Lung (tissue), 4 donors: ENCODE measurements around the genes MCHR2 and PREP.

- PRO-cap, result no peak
- RAMPAGE, long total RNA, result no peak
- RRBS, result no CpG with 5 or more reads among the region's 3 CpGs
Measured at GRCh38 chr6:99335135-99335525, 14.3 kb downstream of the FAXC start.

GRCh38 chr6:99405810-99406361, 11.9 kb upstream of the COQ3 start:
- PRO-cap, result no peak
- RAMPAGE, long total RNA, result no peak
- RRBS, result no CpG with 5 or more reads among the region's 1 CpG

DNA sequence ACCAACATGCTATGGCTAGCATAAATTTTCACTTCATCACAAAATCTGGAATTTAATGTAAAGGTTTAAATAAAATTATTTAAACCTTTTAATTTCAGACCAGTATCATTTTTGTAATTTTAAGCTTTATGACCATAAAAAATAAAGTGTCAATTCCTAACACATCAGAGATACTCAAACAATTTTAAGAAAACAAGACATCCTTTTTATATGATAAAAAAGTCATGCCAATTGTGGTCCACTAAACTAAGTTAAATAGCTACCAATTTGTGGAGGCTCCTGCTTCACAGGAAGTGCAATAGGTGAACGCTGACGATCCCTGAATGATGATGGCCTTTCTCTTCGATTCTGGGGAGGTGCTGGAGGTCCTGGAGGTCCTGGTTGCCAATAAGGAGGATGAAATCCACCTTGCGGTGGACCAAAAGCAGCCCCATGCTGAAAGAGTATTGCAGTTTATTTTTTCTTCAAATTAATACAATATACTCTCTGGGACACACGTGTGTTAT, 15.0 kb upstream of the COQ3 start:
- PRO-cap, result no peak
- RAMPAGE, long total RNA, result no peak
- RRBS, result no CpG with 5 or more reads among the region's 5 CpGs

- PRO-cap, result unidirectional peak, minus-strand start at chr6:99521489
- RAMPAGE, long total RNA, result no peak
- RRBS, result no CpG with 5 or more reads among the region's 35 CpGs
Measured at GRCh38 chr6:99521158-99522249, 655 bp downstream of the TSTD3 start.

DNA sequence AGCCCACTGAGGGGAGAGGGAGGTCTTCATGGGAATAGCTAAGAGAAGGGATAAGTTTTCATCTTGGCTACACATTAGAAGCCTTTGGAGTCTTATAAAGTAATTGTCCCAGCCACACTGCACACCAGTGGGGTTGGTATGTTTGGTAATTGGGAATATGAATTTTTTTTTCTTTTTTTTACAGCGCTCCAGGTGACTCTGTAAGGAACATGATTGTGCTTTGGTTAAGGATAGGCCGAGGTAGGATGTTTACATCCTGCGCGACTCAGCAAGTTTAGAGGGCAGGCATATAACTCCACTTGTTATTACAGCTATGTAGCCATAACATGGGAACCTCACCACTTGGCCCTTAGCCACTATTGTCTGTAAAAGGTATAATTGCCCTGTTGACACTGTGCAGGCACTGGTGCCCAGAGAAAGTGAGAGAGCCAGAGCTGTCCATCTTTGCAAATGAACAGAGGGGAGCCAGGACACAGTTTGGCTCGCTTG, 172.9 kb downstream of the MCHR2 start:
- PRO-cap, result no peak
- RAMPAGE, long total RNA, result no peak
- RRBS, result no CpG with 5 or more reads among the region's 5 CpGs

DNA sequence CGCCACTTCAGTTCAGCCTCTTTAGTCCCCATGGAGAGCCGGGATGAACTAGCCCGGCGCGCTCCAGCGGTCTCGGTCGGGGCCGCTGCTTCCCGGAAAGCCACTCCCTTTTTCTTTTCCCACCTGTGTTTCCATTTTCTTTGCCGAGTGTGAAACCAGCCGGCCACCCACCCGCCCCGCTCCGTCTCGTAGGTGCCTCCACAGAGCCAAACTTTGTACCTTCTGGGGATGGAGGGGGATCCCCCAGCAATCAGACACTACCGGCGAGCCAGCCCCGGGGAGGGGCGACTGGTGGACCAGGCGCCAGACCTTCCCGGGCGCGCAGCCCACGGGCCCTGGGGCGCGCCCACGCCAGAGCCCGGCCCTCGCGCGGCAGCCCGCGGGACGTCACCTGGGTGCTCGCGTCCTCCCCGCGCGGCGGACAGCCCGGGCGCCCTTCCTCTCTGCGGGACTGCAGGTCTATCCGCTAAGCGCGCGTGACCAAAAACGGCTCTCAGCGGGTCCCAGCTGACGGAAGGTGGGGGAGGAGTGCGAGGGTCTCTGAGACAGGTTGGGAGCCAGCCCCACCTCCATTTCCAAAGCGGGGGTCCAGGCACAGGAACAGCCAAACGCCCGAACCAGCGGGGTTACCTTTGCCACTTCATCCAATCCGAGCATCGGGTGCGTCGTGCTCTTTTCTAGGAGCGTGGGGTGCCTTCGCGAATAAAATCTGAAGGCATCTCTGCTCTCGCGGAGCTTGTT, at the start of gene MCHR2:
Gene MCHR2 (minus strand): TSS at position 679 of the 741 bp plus-strand sequence.
- PRO-cap, result no peak
- RAMPAGE, long total RNA, result no peak
- RRBS, result 4% methylated on average over 39 of the region's 65 CpGs

DNA sequence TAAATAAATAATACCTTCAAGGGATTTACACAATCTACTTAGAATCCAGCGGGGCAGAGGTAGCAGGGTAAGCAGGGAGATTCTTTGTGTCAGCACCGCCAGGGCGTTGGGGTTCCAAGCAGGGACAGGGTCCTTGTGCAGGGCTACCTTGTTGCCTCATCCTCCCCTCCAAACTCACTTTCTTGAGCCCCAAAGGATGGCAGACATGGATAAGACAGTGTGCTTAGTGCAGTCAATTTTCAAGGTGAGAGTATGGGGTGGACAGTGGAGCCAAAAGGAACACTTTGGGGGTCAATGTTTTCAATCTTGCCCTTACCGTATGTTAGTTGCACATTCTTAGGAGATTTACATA, 23.2 kb upstream of the SIM1 start:
- PRO-cap, result no peak
- RAMPAGE, long total RNA, result no peak
- RRBS, result no CpG with 5 or more reads among the region's 4 CpGs

GRCh38 chr6:100793977-100794381, 87.2 kb downstream of the ASCC3 start:
- PRO-cap, result no peak
- RAMPAGE, long total RNA, result no peak

GRCh38 chr6:100847981-100848888, 32.9 kb downstream of the ASCC3 start:
- PRO-cap, result no peak
- RAMPAGE, long total RNA, result no peak
- RRBS, result no CpG with 5 or more reads among the region's 5 CpGs

DNA sequence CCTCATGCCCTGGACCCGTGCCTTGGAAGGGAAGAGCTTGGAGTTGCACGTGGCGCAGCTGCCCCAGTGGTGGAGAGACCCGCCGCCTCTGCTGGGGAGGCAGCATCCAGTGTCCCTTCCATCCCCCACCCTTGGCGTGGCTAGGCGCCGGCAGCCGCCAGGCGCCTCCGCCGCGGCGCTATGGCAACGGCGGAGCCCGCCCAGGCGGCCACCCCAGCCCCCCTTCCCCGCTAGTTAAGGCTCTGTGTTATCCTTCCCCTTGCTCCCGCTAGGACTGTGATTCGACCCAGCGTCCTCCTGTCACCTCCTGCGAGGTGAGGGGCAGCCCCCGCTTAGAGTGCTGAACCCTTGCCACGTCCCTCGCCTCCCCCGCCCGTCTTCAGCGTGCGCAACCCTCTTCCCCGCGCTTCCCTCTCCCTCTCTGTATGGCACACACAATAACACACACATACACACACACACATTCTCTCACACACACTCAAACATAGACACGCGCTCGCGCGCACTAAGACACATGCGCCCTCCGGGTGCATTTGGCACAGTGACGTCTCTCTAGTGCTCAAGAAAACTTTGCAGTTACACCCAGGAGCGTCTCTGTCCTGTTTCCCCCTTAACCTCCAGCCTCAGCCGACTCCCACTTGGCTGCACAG, 8.4 kb downstream of the GRIK2 start:
- PRO-cap, result no peak
- RAMPAGE, long total RNA, result no peak
- RRBS, result no CpG with 5 or more reads among the region's 42 CpGs

DNA sequence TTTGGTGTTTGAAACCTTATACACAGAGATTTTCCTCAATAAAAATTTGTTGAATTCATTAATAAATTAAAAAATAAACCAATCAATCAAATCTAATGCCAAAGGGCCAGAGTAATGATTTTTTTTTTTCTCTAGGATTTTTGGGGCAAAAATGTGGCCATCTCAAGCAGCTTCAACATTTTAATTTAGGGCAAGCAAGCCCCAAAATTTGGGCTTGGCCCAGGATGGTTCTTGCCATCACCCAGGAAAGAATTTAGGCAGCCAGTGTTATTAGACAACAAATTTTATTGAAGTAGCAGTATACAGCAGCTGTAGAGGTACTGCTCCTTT, 576.5 kb downstream of the GRIK2 start:
- PRO-cap, result no peak
- RAMPAGE, long total RNA, result no peak

GRCh38 chr6:104671157-104671665, 188.5 kb downstream of the HACE1 start:
- PRO-cap, result no peak
- RAMPAGE, long total RNA, result no peak
- RRBS, result no CpG with 5 or more reads among the region's 11 CpGs

DNA sequence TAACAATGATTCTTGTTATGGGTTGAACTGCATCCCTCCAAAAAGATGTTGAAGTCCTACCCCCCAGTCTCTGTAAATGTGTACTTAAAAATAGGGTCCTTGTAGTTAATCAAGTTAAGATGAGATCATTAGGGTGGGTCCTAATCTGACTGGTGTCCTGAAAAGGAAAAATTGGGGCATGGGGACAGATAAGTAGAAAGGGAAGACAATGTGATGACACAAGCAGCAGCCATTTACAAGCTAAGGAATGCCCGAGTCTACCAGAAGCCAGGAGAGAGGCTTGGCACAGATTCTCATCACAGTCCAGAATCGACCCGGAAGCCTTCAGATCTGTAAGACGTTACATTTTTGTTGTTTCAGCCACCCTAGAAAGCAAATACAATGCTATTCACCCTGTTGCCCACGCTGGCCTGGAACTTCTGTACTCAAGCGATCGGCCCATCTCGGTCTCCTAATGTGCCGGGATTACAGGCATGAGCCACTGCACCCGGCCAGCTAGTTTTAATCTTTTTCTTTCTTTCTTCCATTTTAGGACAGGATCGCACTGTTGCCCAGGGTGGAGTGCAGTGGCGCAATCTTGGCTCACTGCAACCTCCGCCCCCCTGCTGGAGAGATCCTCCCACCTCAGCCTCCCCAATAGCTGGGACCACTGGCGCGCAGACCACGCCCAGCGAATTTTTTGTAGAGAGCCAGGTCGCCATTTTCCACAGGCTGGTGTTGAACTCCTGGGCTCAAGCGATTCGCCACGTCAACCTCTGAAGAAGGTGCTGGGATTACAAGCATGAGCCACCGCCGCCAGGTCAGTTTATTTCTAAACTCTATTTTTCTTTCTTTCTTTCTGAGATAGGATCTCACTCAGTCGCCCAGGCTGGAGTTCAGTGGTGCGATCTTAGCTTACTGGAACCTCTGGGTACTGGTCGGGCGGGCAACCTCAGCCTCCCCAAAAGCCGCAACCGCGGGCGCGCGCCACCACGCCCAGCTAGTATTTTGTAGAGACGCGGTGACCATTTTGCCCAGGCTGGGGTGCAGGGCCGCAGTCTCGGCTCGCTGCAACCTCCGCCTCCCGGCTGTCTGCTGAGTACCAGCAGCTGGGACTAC, 20.2 kb upstream of the LIN28B start:
- PRO-cap, result no peak
- RAMPAGE, long total RNA, result no peak
- RRBS, result no CpG with 5 or more reads among the region's 41 CpGs

DNA sequence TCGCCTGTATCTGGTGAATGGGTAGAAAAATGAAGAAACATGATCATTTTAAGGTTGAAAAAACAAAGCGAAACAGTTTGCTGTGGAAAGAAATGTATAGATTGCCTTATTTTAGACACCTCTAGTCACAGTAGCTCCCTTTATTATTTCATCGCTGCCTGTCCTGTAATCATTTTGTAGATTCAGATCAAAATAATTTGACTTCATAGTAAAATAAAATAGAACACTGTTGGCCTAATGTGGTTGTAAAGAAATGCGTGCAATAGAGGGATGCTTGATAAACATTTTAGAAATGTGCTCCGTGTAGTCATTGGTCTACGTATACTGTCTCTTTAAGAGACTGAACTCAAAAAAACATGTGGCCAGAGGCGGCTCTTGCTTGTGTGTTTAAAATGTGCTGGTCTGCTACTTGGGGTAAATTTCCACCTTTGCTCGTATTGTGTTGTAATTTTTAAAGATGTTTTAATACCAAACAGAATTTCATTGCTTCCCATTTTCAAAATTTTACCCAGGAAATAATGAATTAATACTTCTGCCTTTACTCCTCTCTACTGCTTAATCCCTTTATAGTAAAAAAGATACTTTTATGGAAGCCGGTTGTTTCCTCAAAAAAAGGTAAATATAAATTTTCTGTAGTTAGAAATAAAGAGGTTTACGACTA, 1.8 kb downstream of the LIN28B start:
- PRO-cap, result no peak
- RAMPAGE, long total RNA, result no peak
- RRBS, result no CpG with 5 or more reads among the region's 10 CpGs

GRCh38 chr6:104959263-104959883, 2.5 kb downstream of the LIN28B start:
- PRO-cap, result no peak
- RAMPAGE, long total RNA, result no peak

- PRO-cap, result no peak
- RAMPAGE, long total RNA, result no peak
- RRBS, result no CpG with 5 or more reads among the region's 9 CpGs
Measured at GRCh38 chr6:105273621-105274078, 93.8 kb upstream of the POPDC3 start.

DNA sequence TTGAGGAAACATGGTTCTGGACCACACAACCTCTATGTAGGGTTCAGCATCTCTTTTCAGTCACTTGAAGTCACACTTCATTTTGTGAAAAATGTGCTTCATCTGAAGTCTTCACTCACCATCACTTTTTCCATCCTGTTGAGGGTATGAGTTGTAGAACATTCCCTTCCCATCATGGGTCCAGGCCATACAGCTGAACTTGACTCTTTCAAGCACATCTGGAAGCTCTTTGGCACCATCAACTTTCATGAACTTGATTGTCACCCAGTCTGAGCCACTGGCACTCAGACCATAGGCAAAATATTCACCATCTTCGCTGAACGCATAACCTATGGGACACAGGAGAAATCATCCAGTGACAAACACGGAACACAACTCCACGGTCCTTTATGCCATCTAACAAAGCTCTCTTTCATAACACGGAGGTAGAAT, 29.6 kb downstream of the PREP start:
- PRO-cap, result no peak
- RAMPAGE, long total RNA, result no peak
- RRBS, result no CpG with 5 or more reads among the region's 5 CpGs

DNA sequence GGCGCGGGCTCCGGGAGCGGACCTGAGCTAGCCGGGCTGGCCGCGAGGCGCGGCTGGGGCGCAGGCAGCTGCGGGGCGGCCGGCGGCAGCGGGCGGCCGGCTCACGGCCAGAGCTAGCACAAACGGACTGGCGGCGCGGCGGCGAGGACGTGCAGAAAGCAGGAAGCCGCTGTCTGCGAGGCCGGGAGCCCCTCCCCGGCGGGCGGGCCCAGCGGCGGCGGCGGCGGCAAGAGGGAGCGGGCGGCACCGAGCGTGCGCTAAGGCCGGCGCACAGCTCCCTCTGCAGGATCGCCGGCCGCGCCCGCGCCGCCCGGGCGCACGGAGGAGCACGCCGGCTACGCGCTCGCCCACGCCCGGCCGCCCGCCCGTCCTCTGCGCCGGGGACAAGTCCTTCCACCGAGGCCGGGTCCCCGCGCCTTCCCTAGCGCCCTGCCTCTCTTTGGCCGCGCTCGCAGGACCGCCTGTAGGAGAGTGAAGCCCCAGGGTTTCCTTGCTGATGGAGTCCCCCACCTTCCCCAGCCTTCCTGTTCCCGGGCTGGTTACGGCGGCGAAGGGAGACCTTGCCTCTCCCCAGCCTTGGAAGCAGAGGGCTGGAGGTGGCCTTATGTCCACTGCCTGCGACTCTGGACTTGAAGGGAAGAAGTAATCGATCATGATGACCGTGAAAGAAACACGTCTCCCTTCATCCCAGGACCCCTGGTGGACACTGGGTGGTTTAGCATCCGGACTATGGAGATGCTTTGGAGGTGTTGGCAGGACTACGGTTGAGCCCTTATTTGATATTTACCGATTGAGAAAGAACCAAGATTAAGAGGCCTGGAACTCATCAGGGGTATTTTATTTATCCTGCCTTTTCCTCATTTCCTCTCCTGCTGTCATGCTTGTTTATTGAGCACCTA, at the start of gene PREP:
Gene PREP (minus strand): TSS at position 160 of the 899 bp plus-strand sequence.
- PRO-cap, result bidirectional peak, plus-strand start at position 246 of the sequence, minus-strand start at position 129 of the sequence
- RAMPAGE, long total RNA, result no peak
- RRBS, result 2% methylated on average over 35 of the region's 85 CpGs

GRCh38 chr6:105459091-105459493, 56.2 kb upstream of the PREP start:
- PRO-cap, result no peak
- RAMPAGE, long total RNA, result no peak
- RRBS, result no CpG with 5 or more reads among the region's 9 CpGs

- PRO-cap, result no peak
- RAMPAGE, long total RNA, result no peak
- RRBS, result no CpG with 5 or more reads among the region's 9 CpGs
Measured at GRCh38 chr6:105646222-105647171, 243.6 kb upstream of the PREP start.